ENCODE measurements around the genes PPM1G and RBKS.

GRCh38 chr2:27050186-27051035, 1.1 kb upstream of the AGBL5 start:
- PRO-cap, 2 experiments: peak in 2 of 2 experiments; most common plus-strand start chr2:27050773 (in 1); most common minus-strand start chr2:27050443 (in 1)

DNA sequence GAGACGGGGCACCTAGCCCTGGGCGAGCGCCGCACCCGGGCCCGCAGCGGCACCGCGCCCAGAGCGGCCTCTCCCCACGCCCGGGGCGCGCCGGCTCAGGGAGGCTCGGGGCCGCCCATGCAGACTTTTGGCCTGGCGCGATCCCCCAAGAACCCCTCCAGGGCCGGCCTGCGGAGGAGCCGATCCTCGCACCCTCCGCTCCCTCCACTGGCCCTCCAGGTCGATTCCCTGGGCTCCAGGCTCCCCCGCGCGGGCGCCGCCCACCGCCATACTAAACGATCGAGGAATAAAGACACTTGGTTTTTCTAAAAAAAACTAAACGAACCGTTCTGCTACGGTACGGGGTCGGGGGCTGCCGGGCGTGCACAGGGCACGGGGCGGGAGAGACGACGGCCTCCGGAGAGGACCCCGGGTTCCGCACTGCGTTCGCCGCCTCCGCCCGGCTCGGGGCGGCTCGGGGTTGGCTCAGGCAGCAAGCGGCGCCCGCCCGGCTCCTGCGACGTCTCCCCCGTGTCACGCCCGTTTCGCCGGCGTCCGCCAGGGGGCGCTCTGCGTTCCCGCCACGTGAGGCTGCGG, 395 bp upstream of the KHK start:
- PRO-cap, 2 experiments: peak in 1 of 2 experiments; most common minus-strand start position 515 of the sequence (in 1)

GRCh38 chr2:27102011-27102373, 15.4 kb downstream of the KHK start:
- PRO-cap, 2 experiments: no peak in any of the 2 experiments

DNA sequence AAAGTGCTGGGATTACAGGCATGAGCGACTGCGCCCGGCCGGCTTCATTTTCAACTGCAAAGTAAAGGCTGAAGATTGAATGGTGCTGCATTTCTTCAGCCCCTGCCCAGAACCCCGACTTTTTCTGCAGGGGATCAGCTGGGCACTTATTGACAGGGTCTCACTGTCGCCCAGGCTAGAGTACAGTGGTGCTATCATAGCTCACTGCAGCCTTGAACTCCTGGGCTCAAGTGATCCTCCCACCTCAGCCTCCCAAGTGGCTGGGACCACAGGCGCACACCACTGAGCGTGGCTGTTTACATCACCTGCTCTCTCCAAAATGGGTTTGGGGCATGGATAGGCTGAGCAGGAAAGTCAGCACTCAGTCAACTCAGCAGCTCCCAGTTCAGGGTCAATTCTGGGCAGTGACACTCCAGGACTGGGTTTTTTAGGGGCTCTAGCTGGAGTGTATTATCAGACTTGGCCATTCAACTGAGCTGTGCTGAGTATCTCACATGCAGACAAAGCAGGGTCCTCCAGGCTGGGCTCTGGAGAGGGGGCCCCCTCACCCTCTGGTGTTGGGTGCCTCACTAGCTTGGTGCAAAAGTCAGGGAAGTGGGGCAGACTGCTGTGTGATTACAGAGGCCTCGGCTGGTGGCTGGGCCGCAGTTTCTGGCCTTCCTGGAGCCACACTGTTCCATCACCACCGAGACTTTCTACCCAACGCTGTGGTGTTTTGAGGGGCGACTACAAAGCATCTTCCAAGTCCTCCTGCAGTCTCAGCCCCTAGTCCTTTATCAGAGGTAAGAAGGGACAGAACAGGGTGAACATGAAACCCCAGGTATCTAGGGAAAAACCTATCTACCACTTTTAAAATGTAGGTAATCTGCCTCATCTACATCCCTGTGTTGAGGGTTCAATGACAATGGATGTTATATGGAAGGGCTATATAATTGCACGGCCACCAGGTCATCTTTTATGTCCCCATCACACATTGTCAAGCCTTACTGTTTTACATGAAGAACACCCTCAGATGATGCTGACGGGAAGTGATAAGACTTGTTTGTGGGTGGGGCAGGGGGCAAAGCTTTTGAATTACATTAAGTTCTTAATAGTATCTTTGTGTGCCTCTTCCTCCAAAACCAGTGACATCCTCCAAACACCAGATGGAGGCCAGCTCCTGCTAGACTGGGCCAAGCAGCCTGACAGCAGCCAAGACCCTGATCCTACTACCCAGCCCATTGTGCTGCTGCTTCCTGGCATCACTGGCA, 4.6 kb downstream of the ABHD1 start:
- PRO-cap, 2 experiments: no peak in any of the 2 experiments

GRCh38 chr2:27194683-27195446, 17.0 kb upstream of the ATRAID start:
- PRO-cap, 2 experiments: no peak in any of the 2 experiments

DNA sequence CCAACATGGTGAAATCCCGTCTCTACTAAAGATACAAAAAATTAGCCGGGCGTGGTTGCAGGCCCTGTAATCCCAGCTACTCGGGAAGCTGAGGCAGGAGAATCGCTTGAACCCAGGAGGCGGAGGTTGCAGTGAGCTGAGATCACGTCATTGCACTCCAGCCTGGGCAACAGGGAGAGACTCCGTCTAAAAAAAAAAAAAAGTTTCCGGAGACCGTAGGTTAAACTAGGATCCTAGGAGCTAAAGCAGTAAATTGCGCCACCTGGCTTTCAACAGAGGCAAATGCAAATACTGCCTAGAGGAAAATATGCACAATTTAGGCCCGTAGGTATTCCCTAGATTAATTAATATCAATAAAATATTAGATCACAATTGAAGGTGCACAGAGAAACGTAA, 4.9 kb downstream of the UCN start:
- PRO-cap, 2 experiments: no peak in any of the 2 experiments

DNA sequence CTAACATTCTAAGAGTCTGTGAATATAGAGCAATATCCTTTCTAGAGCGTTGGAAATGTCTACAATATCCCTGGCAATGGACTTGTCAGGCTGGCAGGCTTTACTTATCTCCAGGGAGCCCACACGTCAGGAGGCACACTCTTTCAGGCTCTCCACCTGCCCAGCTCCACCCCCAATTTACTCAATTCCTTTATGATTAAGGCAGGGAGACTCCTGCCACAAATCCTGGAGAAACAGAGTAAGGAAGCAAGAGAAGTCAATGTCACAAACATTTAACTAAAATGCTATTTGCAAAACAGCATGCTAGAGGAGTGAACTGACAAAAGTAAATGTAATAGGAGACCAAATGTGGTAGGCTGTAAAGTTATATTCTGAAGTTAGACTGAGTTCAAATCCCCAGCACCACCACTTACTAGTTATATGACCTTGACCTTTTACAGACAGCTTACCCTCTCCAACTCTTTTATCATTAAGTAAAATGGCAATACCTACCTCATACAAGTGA, 1.1 kb upstream of the MPV17 start:
- PRO-cap, 2 experiments: no peak in any of the 2 experiments

GRCh38 chr2:27377428-27378571, 2.7 kb downstream of the ZNF513 start:
- PRO-cap, 2 experiments: no peak in any of the 2 experiments

- PRO-cap, 2 experiments: peak in 1 of 2 experiments; most common plus-strand start chr2:27409729 (in 1); most common minus-strand start chr2:27409591 (in 1)
Observed at GRCh38 chr2:27408588-27409971, at the start of gene PPM1G. PPM1G (minus strand) TSS chr2:27409591.

DNA sequence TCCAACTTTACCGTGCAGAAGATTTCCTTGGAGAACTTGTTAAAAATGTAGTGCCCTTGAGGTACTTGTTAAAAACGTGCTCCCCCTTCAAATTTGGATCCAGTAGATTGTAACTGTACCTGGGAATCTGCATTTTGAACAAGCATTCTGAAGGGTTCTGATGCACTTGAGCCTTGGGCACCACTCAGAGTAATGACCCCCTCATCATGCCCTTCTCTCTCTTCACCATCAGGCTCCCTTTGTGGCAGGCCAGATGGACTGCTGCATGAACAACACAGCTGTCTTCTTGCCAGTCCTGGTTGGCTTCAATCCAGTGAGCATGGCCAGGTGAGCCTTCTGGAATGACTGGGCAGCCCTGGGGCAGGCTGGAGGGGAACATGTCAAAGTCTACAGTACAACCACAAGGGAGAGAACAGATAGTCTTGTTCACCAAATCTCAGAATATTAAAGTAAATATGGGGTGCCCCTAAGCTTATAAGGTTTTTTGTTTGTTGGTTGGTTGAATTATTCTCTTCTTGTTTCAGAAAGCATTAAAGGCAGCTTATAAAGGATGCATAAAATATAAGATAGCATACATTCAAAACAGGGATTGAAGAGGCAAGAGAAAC, 4.4 kb downstream of the GCKR start:
- PRO-cap, 2 experiments: no peak in any of the 2 experiments

DNA sequence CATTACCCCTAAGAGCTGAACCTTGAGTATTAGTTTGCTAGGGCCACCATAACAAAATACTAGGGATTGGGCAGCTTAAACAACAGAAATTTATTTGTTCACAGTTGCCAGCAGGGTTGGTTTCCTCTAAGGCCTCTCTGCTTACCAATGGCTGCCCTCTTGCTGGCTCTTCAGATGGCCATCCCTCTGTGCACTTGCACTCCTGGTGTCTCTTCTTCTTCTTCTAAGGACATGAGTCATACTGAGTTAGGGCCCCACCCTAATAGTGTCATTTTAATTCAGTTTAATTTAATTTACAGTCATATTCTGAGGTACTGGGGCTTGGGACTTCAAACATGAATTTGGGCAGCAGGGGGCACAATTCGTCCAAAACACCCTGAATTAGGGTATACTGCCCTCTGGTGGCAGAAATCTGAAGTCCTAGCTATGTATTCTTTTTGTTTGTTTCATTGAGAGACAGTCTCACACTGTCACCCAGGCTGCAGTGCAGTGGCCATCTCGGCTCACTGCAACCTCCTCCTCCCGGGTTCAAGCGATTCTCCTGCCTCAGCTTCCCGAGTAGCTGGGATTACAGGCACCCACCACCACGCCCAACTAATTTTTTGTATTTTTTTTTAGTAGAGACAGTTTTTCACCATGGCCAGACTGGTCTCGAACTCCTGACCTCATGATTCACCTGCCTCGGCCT, 19.8 kb downstream of the SLC4A1AP start:
- PRO-cap, 2 experiments: no peak in any of the 2 experiments

DNA sequence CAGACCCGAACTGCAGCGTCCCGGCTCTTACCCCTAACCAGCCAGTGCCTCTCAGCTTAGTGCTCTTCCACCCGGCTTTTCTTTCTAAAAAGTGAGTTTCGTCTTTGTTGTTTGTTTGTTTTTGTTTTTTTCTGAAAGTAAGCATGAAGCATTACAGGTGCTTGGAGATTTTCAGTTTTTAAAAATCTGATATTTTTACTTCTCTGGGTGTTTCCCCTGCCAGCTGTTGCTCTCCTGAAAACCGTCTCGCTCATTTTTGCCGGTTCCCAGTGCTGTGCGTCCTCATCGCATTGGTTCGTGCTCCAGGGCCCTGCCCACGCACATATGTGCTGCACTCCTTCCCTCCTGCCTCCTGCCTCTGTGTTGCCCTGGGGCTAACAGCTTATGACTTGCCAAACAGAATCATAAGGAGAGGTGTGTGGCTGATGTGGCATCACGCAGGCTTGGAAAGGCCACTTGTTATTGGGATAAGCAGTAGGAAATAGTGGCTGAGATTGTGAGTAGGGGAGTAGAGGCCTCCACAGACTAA, 53.3 kb downstream of the SLC4A1AP start:
- PRO-cap, 2 experiments: peak in 1 of 2 experiments; most common plus-strand start position 407 of the sequence (in 1); most common minus-strand start position 248 of the sequence (in 1)

DNA sequence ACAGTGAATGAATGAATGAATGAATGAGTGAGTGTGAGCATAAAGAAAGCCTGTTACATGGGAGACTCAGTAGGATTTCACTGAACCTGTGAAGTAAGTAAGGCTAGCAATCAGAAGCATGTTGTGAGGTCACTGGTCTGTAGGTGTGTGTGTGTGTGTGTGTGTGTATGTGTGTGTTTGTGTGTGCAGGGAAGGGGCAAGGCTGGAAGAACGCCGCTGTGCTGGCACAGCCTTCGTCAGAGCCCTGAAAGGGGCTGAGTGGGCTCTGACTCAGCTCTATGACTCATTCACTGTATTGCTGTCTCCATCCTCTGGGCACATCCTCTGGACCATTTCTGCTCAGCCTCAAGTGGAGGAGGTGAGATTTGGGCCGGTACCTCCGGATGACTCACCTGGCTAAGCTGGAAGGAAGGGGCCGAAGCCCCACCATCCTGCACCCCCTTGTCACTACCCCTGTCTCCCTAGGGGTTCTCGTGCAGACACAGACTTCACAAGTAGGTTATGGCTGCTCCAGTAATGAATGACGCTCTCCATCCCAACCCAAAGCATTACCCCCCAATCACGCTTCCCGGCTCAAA, 51.4 kb upstream of the MRPL33 start:
- PRO-cap, 2 experiments: no peak in any of the 2 experiments

DNA sequence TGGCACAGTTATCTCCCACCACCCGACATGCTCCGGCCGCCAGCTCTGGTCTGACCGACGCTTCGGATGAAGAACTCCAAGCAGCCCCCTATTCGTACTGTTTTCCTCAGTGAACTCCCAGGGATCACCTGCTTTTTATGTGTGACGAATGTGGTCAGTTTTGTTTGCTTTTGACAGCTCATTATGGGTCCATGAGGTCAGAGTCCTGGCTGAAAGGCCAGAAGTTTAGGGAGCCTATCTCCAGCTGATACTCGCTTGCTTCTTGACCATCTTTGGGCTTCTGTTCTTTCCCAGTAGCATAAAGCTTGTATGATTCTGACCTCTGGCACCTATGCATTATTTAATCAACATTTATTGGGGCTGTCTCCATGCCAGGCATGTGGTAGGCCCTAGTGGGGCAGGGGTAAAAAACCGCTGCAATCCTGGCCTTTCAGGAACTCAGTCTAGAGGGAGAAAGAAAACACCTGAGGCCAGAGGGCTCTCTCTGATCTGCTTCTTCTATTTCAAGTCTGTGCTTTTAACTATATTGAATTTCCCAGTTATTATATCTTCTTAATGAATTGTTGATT, 33.0 kb upstream of the MRPL33 start:
- PRO-cap, 2 experiments: no peak in any of the 2 experiments

- PRO-cap, 2 experiments: no peak in any of the 2 experiments
Observed at GRCh38 chr2:27756766-27757348, 14.7 kb upstream of the MRPL33 start.

DNA sequence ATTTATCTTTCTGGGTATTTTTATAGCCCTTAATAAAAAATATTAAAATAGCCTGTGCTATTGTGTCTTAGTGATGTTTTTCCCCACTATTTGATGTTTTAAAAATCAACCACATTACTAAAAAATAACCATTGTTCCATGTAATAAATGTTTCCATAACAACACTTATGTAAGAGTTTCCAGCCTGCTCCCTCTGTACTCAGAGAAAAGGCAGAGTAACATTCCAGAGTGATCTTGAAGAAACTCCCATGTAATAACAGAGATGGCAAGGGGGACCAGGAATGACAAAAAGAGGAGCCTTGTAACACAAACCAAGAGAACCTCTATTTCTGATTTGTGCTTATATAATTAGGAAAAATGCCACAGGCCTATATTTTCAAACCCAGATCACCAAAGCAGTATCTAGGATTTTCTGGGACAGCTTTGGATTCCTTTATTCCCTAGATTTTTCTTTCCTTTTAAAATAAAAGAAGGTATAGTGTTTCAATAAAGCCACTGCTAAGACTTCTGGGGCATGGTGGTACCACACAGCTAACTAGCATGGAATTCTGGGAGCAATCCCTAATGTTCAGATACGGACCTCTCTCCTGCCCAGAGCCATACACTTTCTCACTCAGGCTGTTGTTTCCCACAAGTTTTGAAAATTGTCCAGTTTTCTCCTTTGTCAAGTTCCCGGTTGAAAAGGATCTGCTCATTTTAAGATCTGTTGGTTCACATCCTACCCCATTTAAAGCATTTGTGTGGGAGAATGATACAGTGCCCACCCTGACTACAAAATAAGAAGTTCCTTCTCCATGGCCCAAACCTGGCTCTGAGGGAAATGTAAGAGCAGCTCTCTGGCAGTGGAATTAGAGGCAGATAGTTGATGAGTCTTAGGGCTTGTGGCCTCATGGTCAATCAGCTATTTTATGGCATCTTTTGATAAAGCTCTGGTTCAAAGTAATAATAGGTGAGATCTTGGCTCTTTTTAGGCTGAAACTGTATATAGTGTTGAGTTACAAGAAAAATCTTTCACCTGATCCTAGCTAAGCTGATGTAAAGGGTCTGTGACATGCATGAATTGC, 8.5 kb downstream of the MRPL33 start:
- PRO-cap, 2 experiments: no peak in any of the 2 experiments

- PRO-cap, 2 experiments: peak in 1 of 2 experiments; most common plus-strand start chr2:27890510 (in 1); most common minus-strand start chr2:27890525 (in 1)
Observed at GRCh38 chr2:27890083-27890918, at the start of gene RBKS. RBKS (minus strand) TSS chr2:27890387.

DNA sequence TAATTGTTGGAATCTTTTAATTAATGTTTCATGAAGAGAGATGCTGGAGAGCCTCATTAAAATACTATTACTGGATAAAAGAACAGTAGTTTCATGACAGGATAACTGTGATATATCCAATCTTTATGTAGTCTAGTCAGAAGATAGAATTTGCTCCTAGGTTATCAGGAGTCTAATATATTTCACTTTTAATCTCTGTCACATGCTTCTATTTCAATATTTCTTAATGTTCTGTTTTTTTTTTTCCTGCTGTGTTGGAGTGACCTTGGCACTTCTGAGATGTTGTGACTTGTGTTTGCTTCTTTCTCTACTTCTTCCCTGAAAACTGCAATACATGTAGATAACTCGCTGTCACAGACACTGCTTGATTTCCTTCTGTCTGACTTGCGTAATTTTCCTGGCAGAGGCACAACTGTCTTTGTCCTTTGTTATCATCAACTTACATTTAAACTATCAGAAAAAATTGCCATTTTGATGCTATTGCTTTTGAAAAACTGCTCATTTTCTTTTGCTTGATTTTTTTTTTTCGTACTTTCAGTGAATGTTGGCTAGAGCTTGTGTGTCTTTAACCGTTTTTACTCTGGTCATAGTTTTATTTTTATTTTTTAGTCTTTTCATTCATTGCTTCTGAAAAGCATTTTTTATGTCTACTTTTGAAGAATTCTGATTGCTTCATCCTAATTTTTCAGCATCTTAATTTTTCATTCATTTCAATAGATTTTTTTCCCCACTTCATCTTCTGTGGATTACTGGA, 69.0 kb downstream of the BABAM2 start:
- PRO-cap, 2 experiments: no peak in any of the 2 experiments

- PRO-cap, 2 experiments: no peak in any of the 2 experiments
Observed at GRCh38 chr2:28361082-28361736, 31.4 kb upstream of the FOSL2 start.

- PRO-cap, 2 experiments: no peak in any of the 2 experiments
Observed at GRCh38 chr2:28375751-28376041, 17.0 kb upstream of the FOSL2 start.

Measured in cerebral cortex (tissue), 2 donors.